H7 (cell line): ENCODE measurements around the genes OR13J1 and MELK.

- RAMPAGE, long total RNA = no peak
These were observed at the start of gene OR13J1 for GRCh38 chr9:35870263-35870632. TSS of gene OR13J1 (minus strand) at chr9:35870401.

DNA sequence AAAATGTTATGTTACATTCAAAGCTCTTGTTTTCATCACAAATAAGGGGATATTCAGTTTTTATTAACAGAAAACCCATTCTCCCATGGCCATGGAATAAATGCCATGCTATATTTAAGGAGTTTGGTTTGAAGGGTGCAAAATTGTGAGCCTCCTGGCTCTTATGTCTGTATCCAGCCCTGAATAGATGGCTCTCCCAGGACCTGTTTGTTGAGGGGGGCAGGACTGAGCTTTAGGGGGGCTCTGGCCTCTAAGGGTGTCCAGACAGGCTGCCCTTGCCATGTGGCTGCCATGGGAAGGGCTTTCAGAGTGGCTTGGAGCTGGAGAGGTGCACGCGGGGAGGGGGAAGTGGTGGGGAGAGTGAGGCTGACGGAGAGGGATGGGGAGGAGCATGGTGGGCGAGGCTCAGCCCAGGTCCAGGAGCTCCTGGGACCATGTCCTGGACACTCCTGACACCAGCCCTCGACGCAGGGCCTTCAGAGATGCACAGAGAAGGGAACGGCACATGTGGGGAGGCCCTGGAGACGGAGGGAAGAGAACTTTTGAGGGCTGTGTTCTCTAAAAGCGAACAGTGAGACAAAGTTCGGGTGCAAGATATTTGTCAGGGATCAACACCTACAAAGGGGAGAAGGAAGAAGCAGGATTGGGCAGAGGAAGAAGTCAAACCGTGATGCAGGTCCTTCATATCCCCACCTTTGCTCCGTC, 2.4 kb downstream of the SPAAR start:
- RAMPAGE, long total RNA = no peak

DNA sequence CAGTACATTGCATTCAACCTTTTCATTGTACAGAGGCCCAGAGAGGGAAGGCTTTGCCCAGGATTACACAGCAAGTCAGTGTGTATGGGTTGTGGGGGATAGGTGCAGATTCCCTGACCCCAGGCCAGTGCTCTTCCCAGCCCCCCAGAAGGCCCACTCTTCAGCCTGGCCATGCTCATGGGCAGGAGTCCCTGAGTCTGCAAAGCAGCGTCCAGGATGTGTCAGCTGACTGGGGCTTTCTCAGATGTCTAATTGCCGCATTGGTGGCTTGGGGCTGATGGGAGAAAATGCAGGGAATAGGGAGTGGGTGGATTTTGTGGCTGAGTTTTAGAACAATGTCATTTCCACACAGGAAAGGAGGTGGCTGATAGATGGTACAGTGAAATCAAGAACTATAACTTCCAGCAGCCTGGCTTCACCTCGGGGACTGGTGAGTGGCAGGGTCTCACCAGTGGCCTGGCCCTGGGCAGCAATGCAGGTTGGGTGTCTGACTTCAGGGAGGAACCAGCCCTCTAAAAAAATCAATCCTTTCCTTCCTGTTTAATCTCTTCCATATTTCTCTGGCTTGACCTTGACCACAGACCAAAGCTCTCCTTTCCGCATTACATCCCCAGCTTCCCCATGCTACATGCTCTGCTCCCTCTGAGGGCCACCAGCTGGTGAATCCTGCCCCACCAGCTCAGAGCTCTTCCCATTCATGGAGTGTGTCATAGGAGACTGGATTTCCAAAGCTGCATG, 14.2 kb downstream of the GLIPR2 start:
- RAMPAGE, long total RNA = no peak

DNA sequence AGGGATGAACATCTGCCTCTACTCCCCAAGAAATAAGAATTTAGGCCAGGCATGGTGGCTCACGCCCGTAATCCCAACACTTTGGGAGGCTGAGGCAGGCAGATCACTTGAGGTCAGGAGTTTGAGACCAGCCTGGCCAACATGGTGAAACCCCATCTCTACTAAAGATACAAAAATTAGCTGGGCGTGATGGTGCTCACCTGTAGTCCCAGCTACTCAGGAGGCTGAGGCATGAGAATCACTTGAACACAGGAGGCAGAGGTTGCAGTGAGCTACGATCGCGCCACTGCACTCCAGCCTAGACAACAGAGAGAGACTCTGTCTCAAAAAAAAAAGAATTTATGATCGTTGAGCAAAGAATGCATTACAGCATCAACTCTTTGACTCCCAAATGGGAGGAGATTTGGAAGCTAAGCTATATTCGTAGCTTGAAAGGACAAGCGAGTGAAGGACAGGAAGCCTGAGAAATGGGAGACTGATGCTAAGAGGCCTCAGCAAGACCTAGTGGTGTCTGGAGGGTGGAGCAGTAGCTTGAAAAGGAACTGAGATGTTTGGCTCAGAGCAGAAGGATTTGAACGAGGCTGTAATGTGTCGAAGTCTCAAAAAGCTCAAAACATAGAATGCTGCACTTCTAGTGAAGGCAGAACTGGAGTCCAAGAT, 10.3 kb upstream of the CCIN start:
- RAMPAGE, long total RNA = no peak

DNA sequence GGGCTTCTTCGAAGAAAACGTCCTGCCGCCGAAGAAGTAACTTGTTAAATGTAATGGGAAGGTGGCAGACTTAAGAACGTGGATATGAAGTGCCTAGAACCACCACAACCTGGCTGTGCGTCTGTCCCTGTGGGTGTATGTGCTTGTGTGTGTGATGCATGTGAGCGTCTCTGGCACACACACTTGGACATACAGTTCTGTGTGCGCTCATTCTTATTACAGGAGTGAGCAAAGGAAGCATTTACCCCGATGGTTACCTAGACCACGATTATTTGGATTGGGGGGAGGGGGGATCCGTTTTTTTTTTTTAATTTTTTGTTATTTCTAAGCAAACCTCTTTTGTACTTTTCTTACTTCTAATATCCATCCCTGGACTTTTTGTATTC, 6.7 kb upstream of the CCIN start:
- RAMPAGE, long total RNA = no peak

- RAMPAGE, long total RNA = no peak
These were observed 2.6 kb upstream of the CCIN start for GRCh38 chr9:36166494-36167047.

DNA sequence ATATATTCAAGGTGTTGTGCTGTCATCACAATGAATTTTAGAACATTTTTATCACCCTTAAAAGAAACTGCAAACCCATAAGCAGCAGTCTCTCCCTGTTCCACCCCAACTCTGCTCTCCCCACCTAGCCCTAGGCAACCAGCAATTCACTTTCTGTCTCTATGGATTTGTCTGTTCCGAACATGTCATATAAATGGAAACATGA, 49.9 kb upstream of the GNE start:
- RAMPAGE, long total RNA = no peak

- RAMPAGE, long total RNA = start-site peak on the plus strand at chr9:36572891-36572902, 102 reads
These were observed at the start of gene MELK for GRCh38 chr9:36572621-36573454. TSS of gene MELK (plus strand) at chr9:36572895.

- RAMPAGE, long total RNA = no peak
These were observed 207.4 kb downstream of the MELK start for GRCh38 chr9:36779881-36780738.

- RAMPAGE, long total RNA = no peak
These were observed 166.1 kb downstream of the PAX5 start for GRCh38 chr9:36867716-36868655.

DNA sequence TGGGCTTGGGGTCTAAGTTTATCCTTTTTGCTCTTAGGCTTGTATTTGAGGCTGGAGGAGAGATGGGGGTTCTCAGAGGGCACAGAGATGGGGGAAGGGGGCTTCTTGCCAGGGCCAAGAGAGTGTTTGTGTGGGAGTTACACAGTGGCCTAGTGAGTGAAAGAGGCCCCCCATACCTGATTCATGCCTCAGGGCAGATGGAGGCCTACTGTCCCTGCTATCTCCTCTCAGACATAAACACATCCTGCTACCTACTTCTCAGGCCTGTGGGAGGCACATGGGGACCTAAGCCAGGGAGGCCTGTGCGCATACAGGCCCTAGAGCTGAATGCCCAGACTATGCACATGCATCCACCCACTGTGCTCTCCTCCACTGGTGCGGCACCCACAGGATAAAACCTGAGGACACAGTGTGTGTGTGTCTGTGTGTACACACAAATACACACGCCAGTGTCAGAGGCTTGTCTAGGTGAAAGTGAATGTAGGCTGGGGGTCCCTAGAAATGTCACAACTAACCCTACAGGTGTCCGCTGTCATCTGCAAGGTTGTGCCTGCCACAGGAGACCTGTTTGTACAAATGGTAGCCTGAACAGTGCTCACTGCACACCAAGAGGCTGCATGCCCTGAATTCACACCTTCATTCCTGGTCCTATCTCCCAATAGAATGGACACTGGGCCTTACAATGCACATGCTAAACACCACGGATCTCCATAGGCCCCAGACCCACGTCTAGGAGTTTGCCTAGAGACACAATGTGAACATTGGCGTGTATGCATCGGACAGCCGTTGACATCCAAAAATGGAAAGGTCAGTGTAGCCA, 1.3 kb downstream of the PAX5 start:
- RAMPAGE, long total RNA = no peak

GRCh38 chr9:37034929-37035995, 1.2 kb upstream of the PAX5 start:
- RAMPAGE, long total RNA = no peak

GRCh38 chr9:37158125-37158575, 37.8 kb downstream of the ZCCHC7 start:
- RAMPAGE, long total RNA = no peak

- RAMPAGE, long total RNA = no peak
These were observed 100.7 kb downstream of the ZCCHC7 start for GRCh38 chr9:37220921-37221556.

DNA sequence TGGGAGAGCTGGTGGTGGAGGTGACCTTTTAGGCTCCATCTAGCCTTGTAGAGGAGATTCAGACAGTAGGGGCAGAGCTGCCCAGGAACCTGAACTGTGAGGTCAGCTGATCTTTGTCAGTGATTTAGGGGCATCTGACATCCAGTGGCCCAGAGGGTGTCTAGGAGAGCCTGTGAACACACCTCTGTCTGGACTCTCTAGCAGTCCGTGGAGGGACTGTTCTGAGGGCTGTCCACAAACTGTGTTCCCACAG, 16.6 kb downstream of the POLR1E start:
- RAMPAGE, long total RNA = no peak

GRCh38 chr9:37967230-37967646, 63.3 kb upstream of the SLC25A51 start:
- RAMPAGE, long total RNA = no peak

GRCh38 chr9:38022835-38023392, 46.1 kb downstream of the SHB start:
- RAMPAGE, long total RNA = no peak

DNA sequence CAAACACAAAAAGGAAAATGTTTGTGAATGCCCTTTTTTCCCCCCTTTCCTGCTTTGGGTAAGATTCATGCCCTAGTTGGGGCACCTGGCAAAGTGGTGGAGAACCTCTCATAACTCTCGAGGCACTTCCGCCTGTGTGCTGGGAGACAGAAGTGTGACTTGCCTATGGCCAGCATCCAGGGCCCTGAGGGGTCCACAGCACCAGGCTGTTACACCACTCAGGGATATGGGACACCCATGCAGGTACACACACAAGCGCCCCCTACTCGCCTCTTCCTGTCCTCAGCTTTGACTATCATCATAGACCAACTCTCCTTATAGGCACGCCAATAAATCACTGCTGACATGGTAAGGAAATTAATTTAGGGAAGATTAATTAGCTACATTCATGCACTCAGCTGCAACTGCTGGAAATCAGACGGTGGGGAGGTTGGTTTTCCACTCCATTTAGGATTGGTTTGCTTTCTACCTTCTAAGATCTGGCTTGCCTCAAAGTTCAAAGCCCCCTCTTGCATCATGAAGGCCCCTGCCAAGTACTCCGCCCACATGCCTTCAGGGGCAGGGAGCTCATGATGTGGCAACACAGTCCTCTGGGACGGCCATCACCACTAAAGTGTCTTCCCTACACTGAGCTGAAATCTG, 45.3 kb downstream of the SHB start:
- RAMPAGE, long total RNA = no peak

DNA sequence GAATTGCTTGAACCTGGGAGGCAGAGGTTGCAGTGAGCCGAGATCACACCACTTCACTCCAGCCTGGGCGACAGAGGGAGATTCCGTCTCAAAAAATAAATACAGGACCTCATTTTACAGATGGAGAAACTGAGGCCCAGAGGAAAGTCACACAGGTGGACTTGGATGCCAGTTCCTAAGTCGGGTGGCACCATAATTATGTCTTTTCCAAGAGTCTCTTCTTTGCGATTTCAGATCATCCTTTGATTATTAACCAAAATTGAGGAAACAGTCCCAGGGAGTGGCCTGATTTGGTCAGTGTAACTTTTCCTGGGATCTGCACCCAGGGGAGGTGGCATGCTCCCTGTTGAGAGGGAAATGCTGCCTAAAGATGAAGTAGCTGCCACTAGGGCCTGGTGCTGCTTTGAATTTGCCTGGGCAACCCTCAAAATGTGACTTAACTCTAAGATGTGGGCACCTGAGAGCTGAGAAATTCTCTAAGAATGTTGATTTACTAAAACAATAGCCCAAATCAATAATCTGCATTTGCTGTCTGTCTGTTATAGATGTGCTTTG, 1.3 kb upstream of the SHB start:
- RAMPAGE, long total RNA = no peak

DNA sequence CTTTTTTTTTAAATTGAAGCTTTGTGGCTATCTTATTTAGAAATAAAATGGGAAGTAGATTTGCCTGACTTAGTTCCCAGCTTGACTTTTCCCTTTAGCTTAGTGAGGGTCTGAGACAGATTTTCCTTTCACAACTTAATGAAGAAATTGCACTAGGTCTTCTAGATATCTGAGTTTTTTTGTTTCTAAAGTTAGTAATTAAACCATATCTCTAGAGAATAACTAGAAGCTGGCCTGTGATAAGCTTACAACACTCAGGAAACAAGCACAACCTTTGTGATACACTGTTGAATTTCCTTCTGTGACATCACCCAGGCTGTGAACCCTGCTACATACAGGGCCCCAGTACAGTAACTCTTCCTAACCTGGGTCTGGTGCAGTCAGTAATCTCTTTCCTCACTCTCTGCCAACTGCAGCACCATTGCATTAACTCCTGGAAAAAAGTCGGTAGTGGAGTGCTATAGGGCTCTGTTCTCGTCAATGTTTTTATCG, 10.5 kb upstream of the IGFBPL1 start:
- RAMPAGE, long total RNA = no peak